Neutrophil (primary cell): Measurements from ENCODE around the genes NPIPB2 and CPPED1.

DNA sequence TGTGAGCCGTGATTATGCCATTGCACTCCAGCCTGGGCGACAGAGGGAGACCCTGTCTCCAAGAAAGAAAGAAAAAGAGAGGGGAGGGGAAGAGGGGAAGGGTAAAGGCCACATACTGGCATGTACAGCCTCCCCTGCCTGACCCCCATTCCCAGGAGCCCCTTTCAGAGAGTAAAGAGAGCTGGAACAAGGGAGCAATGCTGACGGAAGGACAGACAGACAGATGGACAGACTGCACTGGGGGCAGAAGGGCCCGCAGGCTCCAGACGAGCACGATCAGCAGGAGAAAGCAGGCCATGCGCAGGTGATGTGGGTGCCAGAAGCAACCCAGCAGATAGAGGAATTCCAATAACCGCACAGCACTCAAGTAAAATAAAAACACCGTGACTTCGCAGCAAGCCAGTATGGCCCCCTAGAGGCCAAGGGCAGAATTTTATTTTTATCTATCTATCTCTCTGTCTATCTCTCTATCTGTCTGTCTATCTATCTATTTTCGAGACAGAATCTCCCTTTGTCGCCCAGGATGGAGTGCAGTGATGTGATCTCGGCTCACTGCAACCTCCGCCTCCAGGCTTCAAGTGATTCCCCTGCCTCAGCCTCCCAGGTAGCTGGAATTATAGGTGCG, 27.0 kb upstream of the SNN start:
- PRO-cap = no peak

DNA sequence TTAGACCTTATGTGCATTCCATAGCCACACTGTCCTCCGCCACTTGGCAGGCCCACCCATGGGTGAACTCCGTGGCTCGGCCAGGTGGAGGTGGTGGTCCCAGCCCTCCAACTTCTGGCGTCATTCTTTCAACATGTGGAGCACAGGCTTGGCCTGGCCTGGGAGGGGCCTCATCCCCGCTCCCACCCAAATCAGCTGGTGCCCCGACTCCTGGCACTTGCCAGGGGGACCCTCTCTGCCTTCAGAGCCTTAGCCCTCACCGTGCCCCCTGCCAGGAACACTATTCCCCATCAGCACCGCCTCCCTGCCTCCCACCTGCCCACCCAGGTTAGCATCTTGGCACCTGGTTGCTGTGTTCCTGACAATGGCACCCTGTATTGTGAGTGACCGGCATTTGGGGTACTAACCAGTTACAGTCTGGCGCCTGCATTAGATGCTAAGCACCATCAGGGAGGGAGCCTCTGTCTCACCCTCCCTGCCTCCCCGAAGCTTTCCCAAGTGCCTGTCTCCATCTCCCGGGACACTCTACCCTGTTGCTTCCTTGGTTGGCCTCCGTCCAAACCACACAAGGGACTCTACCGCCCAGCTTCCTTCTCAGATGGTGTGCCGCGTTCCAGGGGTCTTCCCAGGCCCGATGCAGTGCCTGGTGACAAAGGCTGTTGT, 6.4 kb downstream of the SNN start:
- PRO-cap = no peak

GRCh38 chr16:11691392-11692316, 23.4 kb downstream of the SNN start:
- PRO-cap = no peak

DNA sequence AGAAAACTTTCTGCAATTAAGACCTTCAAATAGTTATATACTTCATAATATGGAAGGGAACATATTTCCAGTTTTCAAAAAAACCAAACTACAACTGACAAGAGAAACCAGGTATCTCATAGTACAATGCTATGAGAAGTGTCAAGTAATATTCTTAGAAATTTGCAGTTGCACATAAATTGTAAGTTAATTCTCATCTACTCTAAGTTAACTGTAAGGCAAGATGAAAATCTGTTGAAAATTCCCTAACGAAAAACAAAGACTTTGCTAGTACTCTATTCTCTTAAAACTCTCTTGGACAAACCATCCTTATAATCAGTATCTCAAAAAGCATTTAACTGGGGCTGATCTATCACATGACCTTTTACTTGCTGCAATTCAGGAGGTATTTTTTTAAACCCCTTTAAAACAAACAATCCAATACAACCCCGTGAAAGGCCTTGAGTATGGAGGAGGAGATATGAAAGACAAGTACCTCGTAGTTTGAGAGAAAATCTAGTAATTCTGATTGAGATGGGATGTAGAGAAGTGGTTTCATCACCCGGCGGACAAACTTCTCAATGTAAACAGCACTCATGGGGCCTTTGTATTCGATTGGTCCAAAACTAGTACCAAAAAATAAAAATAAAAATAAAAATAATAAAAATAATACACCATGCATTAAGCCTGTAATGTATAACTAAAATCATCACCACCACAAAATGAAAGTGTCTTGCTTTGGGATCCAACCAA, 12.3 kb downstream of the TXNDC11 start:
- PRO-cap = no peak

GRCh38 chr16:11909850-11910502, 5.8 kb downstream of the GSPT1 start:
- PRO-cap = no peak

- PRO-cap = no peak
These were observed at the start of gene NPIPB2 for GRCh38 chr16:11941933-11942482. NPIPB2 (minus strand) TSS chr16:11942045.

GRCh38 chr16:12036967-12037442, 60.5 kb downstream of the SNX29 start:
- PRO-cap = no peak

GRCh38 chr16:12126230-12126712, 149.7 kb downstream of the SNX29 start:
- PRO-cap = no peak

DNA sequence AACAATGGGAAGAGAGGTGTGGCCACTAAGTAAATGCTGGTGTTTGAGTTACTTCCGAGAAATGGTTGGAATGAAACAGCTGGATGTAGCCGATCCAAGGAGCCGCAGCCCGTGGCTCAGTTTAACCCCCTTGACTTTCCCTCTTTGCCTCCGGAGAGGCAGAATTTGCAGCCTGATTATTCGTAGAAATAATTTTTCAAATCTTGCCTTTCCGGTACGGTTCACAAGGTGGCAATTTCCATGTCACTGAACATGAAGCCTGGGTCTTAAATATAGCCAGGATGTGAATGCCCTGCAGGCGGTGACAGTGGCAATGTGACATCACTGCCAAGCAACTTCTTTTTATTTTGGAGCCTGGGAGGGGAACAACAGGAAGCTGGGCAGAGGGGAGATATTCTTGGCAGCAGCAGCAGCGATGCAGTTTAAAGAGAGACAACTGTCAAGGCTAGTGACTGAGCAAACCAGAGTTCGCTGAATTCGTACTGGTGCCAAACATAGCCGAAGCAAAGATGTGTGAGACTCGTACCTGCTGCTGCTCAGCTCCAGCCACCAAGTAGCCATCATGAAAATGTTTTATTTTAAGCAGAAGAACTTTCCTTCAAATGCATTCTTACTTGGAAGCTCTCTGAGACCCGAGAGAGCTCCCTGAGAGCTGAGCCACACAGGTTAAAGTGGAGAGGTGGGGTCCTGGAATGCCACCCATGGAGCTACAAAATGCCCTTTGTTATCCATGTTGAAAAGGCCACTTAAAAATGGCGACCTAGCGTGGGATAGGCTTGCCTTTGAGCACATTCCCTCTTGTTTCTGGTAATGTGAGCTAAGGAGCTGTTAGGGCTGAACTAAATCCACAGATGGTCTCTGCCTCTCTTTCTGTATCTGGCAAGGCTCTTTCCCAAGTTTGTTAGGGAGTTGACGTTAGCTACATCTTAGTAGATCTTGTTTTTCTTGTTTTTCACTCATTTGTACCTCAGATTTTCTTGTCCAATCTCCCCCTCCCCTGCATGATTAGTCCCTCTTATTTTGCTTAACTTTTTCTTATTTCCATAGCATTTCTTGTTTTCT, 171.3 kb downstream of the SNX29 start:
- PRO-cap = no peak

- PRO-cap = no peak
These were observed 269.4 kb downstream of the SNX29 start for GRCh38 chr16:12245924-12246400.

DNA sequence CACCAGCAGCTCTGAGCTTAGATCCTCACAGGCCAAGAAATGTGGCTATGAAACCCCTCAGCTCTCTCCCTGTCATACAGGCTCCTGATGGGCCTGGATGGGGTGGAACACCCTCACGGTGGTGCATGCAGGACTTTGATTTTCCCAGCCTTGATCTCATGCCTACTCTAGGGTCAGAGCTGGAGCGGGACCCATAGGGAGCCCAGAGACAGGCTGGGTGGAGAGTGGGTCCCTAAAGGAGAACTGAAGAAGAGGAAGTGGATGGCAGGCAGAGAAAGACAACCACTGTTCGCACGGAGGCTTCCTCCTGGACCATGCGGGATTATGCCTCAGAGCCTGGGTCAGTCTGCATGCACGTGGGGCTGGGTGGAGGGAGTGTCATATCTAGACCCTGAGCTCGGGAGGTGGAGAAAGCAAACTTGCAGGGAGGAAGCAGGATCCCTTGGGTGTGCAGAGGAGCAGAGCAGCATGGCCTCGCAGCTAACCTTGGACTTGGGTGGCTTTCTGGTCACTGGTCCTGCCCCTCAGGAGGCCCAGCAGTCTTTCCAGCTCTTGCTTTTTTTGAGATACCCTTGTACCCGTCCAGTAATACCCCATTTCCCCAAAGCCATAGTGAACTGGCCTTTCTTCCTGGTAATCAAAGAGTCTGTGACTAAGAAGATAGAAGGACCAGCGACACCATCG, 344.3 kb downstream of the CPPED1 start:
- PRO-cap = no peak

GRCh38 chr16:12544089-12544605, 259.5 kb downstream of the CPPED1 start:
- PRO-cap = no peak

DNA sequence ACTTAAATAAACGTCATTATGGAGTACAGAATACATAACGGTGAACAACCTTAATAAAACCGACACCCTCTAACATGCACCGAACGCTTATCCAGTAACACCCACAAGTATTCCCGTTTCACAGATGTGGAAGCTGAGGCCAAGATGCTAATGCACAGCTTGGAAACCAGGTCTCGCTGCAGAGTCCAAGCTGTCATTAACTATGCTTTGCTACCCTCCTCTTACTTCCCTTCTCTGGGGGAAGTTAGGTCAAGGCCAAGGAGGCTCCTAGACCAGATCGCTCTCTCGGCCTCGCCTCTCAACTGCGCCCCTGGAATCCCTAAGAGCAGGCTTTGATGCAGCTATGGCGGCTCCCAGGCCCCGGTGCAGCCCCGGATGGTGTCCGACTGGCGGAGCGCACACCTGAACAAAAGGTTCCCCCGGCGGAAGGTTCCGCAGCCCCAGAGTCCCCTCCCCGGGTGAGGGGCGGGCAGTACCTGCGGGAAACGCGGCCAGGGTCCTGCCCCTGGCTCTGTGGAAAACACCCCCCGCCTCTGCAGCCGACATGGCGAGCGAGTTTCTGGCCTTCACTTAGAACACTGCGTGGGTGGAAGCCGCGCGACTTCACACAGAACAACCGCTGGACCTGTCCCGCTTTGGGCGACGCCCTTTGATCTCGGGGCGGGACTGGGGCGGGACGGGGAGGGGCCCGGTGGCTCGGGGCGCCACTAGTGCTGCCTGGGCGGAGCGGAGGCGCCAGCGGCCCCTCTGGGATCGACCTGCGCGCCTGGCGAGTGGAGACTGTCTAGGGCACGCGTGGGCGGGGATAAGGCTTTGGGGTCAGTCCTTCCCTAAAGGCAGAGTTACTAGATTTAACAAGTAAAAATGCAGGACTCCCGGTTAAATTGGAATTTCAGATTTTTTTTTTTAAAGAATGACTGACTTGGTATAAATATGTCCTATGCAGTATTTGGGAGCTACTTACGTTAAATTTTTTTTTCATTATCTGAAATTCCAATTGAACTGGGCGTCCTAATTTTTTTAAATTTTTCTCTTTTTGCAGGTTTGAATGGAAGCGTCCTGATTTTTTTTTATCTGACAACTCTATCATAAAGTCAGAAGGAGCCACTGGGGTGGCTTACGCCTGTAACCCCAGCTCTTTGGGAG, at the start of gene CPPED1:
CPPED1 (minus strand) TSS at position 657 of the 1,146 bp plus-strand sequence.
- PRO-cap = no peak

DNA sequence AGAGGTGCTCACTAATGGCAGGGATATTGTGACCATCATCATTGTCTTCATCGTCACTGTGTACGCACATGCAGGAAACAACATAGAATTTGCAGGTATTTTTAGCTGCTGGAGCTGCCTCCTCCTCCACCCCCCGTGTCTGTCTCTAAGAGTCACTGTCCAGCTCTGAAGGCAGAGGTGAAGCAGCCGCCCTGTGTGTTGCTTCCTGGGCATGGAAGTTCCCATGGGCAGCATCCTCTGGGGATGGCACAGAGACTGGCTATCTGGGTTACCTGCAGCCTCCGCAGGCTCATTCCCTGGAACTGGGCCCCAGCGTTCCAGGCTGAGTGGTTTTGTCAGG, 41.6 kb upstream of the MRTFB start:
- PRO-cap = no peak

GRCh38 chr16:14303144-14303462, 232.0 kb downstream of the MRTFB start:
- PRO-cap = no peak

- PRO-cap = no peak
These were observed 239.4 kb downstream of the MRTFB start for GRCh38 chr16:14310368-14311117.

- PRO-cap = no peak
These were observed 266.4 kb downstream of the MRTFB start for GRCh38 chr16:14337357-14338126.

DNA sequence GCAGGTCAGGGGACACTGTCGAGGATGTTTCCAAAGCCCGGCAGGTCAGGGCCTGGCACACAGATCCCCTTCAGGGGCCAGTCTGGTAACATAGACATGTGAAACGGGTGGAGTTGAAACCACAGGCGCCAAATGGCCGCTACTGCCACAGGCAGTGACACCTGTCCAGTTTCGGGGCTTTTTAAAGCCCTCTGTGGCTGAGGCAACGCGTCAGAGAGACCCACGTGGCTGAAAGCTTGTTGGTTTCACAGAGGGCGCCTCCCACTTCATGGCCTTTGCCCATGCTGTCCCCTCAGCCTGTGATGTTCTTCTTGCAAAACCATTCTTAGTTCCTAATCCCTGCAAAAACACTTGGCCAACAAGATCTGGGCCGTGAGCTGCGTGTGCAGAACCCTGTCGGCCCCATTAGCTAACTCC, 224.0 kb downstream of the PARN start:
- PRO-cap = no peak

GRCh38 chr16:14629027-14629442, 1.0 kb downstream of the PARN start:
- PRO-cap = no peak

- PRO-cap = no peak
These were observed 884 bp downstream of the PDXDC1 start for GRCh38 chr16:14975571-14976249.